Hair follicle dermal papilla cell (primary cell): ENCODE data around the genes ZBTB33, TMEM255A, CUL4B, CT47B1, CT47A3 and XIAP.

GRCh38 chrX:120250254-120251254, at the start of gene ZBTB33:
TSS of gene ZBTB33 (plus strand) at chrX:120250812.
- CAGE, long polyA plus RNA = no peak

GRCh38 chrX:120310282-120310979, 830 bp downstream of the TMEM255A start:
- CAGE, long polyA plus RNA = no peak

DNA sequence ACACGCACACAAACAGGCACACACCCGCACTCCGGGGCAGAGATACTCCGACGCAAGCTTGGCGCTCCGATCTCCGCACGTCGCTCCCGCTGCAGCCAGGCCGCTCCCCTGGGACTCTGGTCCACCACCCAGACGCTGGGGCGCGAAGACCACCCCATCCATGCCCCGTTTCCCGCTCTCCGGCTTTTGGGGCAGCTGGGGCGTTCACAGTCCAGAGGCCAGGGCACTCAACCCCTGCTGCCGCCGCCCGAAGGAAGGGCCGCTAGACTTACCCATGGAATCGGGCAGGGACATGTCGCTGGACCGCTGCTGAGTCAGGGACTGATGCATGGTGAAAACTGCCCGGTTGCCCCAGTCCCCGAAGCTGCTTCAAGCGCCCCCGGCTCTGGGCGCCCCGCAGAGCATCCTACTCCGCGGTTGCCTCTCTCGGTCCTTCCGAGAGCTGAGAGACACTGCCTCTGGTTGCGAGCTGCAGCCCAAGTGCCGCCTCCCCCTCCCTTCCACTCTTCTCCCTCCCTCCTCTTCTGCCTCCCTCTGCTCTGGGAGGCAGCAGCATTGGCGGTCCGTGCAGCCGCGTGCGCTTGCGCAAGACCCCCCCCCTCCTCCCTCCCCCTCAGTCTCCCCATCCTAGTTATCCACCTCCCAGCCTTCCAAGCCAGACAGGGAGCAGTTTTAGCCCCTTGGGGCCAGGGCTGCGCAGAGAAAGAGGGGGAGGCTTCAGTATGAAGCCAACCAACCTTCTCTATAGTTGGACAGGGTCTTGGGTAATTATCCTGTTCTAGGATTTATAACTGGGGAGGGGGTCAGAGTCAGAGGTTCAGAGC, at the start of gene TMEM255A:
TSS of gene TMEM255A (minus strand) at position 482 of the 824 bp plus-strand sequence.
- CAGE, long polyA plus RNA = no peak

DNA sequence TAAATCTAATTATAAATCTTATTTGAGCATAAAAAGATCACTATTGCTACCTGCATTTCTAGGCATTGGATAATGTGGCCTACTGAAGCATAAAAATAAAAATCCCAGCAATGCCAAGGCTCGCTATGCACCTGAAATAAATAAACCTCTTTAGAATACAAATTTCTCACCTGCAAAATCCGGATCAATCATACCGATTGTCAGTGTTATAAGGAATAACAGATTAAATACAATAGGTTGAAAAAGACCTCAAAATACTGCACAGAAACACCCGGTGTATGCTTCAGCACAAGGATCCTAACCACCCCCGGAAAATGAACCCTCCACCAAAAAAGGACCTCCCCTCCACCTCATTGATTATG, 1.2 kb downstream of the CUL4B start:
- CAGE, long polyA plus RNA = no peak

- CAGE, long polyA plus RNA = no peak
Observed at GRCh38 chrX:120560340-120561287, at the start of gene CUL4B. TSS of gene CUL4B (minus strand) at chrX:120560962.

DNA sequence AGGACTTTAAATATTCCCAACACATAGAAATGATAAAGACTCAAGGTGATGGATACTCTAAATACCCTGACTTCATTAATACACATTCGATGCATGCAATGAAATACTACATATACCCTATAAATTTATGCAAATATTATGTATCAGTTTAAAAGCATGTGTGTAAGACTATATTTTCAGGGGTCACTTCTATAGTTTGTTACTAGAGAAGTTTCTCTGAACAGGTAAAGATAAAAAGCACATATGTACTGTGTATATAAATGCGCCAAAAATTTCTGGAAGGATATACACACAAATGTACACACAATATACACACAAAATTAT, 14.7 kb upstream of the MCTS1 start:
- CAGE, long polyA plus RNA = no peak

- CAGE, long polyA plus RNA = no peak
Observed at GRCh38 chrX:120749061-120749553, 119.3 kb upstream of the C1GALT1C1 start.

- CAGE, long polyA plus RNA = no peak
Observed at GRCh38 chrX:120875756-120876138, at the start of gene CT47B1. TSS of gene CT47B1 (minus strand) at chrX:120875866.

DNA sequence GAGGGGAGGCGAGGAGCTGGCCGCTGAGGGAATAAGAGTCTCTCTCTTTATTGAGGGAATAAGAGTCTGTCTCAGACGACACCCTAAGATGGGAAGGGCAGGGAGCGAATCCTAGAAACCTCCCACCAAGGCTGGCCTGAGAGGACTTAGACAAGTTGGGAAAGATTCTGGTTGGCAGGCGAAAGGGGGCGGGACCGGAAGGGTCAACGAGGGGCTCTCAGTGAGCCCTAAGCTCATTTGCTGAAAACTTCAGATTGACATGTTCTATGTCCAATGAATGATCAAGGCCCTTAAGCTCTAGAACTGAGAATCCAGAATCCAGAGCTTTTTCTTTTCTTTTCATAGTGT, at the start of gene CT47A3:
TSS of gene CT47A3 (minus strand) at position 176 of the 348 bp plus-strand sequence.
- CAGE, long polyA plus RNA = no peak

- CAGE, long polyA plus RNA = no peak
Observed at GRCh38 chrX:123613331-123613944, 119.4 kb downstream of the THOC2 start.

- CAGE, long polyA plus RNA = no peak
Observed at GRCh38 chrX:123648449-123648987, 84.3 kb downstream of the THOC2 start.

- CAGE, long polyA plus RNA = no peak
Observed at GRCh38 chrX:123682447-123682862, 50.4 kb downstream of the THOC2 start.

- CAGE, long polyA plus RNA = no peak
Observed at GRCh38 chrX:123803137-123803900, 56.5 kb upstream of the XIAP start.

DNA sequence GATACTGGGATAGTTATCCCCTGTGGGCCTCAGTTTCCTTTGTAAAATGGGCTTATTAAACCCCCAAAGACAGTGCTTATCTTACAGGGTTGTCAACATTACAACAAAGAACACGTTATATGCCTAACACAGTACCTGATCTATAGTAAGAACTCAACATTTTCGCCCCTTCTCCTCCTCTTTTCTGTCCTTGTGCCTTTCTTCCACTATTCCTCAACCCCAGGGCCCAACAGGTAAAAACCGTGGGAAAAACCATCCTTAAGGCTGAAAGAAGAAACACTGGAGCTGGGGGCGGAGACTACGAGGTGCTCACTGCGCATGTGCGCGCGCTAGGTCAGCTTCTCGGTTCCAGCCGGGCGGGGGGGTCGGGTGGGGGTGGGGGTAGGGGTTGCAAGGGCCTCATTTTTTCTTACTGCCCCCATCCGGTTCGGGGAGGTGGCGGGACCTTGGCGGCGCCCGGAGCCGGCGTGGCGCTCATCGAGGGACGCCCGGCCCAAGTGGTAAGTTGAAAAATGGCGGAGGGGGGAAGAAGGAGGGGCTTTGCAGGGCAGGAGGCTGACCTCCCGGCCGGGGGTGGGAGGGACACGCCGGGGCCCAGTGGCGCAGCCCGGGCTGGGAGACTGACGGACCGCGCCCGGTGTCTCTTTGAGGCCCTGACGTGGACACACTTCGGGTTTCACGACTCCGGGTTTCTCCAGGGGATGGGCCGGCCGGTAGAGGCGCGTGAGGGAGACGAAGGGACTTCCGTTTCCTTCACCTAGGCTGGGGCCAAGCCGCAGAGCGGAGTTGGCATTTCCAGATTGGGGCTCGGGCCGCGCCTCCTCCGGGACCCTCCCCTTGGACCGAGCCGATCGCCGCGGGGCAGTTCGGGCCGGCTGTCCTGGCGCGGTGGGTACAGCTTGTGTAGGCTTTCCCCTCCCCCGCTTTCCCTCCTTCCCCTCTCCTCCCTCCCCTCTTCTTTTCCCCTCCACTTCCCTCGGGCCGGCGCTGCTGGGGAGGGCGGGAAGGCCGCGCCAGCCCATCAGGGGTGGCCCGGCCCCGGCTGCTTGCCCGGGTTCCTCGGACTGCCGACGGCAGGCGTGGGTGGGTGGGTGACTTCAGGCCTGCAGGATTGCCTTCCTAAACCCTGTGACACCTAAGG, at the start of gene XIAP:
TSS of gene XIAP (plus strand) at position 648 of the 1,141 bp plus-strand sequence.
- CAGE, long polyA plus RNA = no peak

DNA sequence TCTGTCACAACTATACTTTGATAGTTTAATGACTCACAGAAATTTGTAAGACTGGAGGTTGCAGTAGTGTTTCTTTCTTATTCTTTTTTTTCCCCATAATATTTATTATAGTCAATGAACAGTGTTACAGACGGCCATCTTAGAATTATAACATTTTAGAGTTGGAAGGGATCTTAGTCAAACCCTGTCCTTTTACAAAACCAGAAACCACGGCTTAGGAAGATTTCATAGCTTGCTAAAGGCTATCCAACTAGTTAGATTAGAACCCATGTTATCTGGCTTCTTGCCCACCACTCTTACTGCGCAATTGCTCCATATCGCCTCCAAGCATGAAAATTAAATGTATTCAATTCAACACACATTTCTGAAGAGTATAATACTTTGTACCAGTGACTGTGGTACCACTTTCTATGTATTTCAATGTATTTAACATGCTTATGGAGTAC, 1.1 kb downstream of the XIAP start:
- CAGE, long polyA plus RNA = no peak

GRCh38 chrX:123976501-123977228, 15.2 kb downstream of the STAG2 start:
- CAGE, long polyA plus RNA = no peak

DNA sequence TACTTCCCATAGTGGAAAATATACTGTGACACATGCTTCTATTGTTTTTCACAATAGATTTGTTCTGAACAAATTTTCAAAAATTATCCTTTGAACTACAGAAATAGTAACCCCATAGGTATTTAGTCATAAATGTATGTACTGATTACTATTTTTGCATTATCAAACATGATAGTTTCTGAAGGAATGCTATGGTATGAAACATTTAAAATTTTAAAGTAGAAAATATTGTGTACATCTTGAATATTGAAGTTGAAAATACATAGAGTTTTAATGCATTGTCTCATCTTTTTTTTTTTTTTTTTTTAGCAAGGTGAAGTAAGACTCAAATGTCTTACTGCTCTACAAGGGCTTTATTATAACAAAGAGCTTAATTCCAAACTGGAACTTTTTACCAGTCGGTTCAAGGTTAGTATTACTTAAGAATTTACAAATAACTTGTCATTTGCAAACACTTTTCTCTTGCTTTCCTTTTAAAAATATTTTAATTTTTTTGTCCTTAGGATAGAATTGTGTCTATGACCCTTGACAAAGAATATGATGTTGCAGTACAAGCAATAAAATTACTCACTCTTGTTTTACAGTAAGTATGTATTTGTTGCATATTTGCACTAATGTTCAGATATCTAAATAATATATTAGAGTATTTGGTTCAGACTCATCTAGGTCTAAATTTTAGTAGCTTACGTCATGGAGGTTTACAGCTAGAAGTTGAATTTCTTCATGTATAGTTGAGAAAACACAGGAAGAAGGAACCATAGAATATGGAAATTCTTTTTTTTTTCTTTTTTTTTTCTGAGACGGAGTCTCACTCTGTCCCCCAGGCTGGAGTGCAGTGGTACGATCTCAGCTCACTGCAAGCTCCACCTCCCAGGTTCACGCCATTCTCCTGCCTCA, 89.6 kb downstream of the STAG2 start:
- CAGE, long polyA plus RNA = no peak

GRCh38 chrX:124426880-124427261, 80.5 kb downstream of the SH2D1A start:
- CAGE, long polyA plus RNA = no peak

GRCh38 chrX:125394429-125394851, 74.8 kb downstream of the TEX13C start:
- CAGE, long polyA plus RNA = no peak

DNA sequence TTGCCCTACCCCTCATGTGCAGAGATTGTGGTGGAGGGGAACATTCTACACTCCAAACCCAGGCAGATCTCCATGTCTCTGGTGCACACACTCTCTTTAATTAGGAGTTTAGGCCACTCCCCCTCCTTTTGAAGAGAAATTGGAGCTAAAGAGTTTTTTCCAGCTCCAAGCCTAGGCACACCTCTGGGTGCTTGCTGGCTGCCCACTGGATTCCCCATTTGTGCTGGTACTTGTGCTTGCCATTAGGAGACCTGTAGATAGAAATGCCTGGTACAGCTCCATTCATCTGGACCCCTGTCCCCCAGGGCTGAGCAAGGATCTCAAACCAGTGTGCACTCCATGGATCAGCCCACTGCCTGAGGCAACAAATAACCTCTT, 64.3 kb downstream of the PRR32 start:
- CAGE, long polyA plus RNA = no peak